Skeletal muscle satellite cell (primary cell): ENCODE results near the gene TXLNA.

DNA sequence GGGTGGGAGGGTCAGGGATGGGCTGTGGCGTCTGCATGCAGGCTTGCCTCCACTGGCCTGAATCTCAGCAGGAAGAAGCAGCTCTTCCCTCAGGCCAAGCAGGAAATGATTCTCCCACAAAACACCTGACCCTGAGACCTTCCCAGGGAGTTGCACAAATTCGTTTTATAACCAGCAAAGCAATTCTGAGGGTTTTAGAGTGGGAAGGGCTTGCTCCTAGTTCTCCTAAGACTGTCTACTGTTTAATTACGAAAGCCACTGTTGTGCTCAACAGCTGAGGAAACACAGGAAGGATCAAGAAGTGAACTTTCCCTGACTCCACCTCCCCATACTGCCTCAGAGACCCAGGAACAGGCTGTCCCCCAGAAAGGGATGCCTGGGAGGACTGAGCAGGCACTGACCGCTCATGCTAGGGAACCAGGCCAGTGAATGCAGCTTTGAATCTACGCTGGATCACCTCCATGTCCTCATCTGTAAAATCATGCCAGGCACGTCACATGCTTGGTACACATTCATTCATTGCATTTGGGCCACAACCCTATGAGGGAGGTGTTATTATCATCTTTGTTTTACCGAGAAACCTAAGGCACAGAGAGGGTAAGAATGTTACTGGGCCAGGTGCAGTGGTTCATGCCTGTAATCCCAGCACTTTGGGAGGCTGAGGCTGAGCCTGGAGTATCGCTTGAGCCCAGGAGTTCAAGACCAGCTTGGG, 37.1 kb upstream of the PUM1 start:
- CAGE, long polyA plus RNA, result no peak

DNA sequence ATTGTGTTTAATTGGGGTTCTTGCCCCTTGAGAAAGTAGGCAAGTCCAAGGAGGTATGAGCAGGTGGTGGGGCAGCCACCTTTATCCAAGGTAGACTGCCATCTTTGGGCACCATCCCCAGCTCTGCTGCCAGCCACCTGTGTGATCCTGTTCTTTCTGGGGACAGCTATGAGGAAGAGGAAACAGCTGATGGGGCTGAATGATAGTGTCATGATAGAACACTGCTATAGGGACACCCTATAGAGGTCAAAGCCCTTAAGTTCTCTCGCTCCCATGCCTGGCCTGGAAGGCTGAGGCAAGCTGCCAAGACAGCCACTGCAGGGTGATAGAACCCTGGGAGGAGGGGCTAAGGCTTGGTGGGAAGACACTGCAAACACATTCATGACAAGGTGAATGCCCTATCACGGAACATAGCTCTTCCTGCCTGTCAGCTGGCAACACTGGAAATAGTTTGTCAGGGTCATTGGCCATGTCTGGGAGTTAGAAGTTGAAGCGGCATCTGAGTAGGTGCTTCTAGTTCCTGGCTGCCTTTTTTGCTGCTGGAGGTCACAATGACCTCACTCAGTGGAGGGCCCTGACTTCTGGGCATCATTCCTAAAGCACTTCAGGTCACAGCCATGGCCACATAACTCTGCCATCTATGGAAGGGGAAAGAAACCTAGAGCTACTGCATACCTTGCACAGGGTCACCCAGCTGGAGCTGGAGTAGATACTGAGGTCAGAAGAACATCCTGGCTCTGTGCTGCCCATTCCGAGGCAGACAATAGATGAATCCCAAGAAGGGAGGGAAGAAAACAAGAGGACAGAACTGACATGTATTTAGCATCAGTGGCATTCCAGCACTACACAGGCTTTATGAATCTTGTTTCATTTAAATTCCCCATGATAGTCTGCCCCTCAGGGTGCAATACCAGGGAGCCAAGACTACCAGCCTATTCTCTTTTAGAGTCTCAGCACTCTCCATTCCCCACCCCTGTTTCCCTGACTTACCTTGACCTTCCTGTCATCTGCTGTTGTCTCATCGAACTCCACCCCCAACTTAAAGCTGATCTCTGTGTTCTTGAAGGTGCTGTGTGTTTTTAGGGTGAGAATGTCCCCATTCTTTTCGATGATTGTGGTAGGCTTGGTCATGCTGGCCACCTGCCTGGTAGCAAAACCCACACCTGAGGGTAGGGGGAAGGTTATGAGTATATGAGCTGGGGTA, 4.1 kb downstream of the FABP3 start:
- CAGE, long polyA plus RNA, result no peak

GRCh38 chr1:31370871-31371431, 1.9 kb downstream of the FABP3 start:
- CAGE, long polyA plus RNA, result no peak

- CAGE, long polyA plus RNA, result no peak
These were observed 2.0 kb upstream of the FABP3 start for GRCh38 chr1:31374726-31375389.

DNA sequence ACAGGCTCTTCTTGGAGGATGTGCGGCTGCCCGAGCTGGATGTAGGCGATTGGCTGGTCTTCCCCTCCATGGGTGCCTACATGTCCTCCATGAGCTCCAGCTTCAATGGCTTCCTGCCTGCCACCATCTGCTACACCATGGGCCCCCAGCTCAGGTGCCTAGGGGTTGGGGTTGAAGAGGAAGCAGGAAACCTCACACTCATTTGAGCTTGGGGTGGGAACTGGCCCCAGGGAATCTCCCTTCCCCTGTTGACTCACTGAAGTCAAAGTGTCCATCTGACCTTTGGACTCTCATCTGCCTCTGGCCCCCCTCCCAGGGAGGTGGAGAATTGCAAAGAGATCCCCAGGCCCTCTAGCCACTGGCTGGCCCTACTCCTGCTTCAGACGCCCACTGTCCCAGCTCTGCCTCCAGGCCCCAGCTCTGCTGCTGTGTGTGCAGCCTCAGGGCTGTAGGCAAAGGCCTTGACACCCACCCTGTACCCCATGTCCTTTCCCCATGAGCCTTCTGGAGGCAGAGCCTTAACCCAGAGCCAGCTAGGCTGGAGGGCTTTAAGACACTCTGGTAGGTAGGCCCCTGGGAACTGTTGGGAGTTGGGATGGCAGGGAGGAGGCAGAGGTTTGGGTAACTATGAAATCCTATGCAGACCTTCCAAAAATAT, 67.1 kb upstream of the TINAGL1 start:
- CAGE, long polyA plus RNA, result no peak

GRCh38 chr1:31580209-31581442, 4.3 kb downstream of the TINAGL1 start:
- CAGE, long polyA plus RNA, result no peak

GRCh38 chr1:31642214-31642843, 2.3 kb downstream of the PEF1 start:
- CAGE, long polyA plus RNA, result no peak

DNA sequence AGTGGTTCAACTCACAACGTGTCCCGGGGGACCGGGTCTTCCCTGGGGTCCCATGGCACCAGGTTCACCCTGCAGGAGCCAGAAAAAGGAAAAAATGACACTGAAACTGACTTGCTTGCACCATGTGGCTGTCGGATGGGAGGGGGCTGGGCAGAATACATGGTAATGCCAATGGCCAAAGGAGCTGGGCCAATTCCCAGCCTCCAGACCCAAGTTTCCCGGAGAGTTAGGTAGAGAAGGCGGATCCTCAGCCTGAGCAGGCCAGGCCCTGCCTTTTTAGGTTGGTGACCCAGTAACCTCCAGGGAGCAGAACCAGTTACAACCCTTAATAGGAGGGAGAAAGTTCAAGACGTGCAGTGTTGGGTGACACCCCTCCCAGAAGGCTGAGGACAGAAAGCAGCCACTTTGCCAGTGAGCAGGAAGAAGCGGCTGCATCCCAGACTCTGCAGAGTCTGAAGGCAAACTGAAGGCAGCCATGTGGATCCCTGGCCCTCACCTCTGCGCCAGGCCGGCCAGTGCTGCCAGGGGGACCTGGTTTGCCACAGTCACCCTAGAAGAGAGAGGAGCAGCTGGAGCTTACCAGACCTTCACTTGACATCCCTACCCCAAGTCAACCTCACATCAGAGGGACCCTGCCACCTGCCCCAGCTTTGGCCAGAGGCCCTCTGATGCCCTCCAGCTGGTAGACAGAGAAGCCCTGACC, 16.0 kb upstream of the PEF1 start:
- CAGE, long polyA plus RNA, result no peak

DNA sequence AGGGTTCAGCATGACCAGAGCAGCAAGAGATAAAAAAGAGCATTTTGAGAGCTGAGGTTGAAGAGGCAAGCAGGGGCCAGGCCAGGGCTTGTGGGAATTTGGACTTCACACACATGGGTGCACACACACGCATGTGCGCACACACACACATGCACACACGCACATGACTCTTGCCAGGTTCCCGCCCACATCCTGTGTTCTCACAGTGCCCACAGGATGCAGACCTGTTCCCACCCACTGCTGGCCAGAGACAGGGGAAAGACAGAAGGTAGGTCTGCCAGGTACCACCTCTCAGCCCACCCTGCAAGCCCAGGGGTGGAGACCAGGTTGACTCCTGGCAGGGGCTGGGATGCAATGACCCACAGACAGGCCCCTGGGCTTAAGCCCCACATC, 4.5 kb downstream of the COL16A1 start:
- CAGE, long polyA plus RNA, result no peak

- CAGE, long polyA plus RNA, result no peak
These were observed 3.4 kb downstream of the ADGRB2 start for GRCh38 chr1:31760319-31761607.

GRCh38 chr1:31811522-31811886, 4.3 kb downstream of the SPOCD1 start:
- CAGE, long polyA plus RNA, result no peak

DNA sequence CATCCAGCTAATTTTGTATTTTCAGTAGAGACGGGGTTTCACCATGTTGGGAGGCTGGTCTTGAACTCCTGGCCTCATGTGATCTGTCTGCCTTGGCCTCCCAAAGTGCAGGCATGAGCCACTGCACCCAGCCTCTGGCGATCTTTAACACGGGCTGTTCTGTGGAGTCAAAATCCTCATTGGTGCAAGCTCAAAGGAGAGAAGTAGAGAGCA, 34.5 kb downstream of the PTP4A2 start:
- CAGE, long polyA plus RNA, result no peak

DNA sequence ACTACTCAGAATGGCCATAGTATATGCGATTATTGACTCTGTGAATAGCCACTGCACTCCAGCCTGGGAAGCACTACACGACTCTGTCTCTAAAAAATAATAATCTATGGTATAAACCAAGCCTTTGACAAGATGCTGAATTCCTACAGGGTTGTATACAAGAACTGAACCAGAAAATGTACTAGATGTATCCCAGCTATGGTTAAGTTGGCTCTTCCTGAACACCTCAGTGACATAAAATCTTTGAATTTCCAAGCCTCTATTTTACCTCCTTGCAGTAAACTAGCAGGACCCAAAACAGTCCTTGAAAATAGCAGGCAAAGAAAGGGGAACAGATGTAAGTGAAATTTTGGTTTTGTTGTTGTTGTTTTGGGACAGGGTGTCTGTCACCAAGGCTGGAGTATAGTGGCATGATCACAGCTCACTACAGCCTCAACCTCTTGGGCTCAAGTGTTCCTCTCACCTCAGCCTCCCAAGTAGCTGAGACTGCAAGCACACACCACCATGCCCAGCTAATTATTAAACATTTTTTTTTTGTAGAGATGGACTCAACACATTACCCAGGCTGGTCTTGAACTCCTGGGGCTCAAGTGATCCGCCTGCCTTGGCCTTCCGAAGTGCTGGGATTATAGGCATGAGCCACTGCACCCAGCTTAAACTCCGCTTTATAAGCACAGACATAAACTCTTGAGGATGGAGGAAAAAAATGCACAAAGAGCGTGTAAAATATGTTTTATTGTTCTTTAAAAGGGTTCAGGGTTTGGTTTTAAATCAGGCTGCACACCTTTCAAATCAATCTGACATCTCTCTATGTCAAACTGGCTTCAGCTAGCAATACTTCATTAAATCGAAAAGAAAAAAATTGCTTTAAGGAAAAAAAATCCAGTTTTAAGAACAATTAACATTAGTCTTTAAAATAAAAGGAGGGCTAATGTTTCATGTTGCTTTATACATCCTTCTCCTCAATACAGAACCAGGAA, 32.2 kb downstream of the PTP4A2 start:
- CAGE, long polyA plus RNA, result no peak

DNA sequence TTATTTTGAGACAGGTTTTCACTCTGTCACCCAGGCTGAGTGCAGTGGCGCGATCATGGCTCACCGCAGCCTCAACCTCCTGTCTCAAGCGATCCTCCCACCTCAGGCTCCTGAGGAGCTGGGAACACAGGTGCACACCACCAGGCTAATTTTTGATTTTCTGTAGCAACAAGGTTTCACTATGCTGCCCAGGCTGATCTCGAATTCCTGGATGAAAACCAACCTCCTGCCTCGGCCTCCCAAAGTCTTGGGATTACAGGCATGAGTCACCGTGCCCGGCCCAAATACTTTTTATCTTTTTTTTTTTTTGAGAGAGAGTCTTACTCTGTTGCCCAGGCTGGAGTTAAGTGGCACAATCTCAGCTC, 15.5 kb downstream of the PTP4A2 start:
- CAGE, long polyA plus RNA, result no peak

- CAGE, long polyA plus RNA, result no peak
These were observed 1.6 kb downstream of the PTP4A2 start for GRCh38 chr1:31936506-31937122.

DNA sequence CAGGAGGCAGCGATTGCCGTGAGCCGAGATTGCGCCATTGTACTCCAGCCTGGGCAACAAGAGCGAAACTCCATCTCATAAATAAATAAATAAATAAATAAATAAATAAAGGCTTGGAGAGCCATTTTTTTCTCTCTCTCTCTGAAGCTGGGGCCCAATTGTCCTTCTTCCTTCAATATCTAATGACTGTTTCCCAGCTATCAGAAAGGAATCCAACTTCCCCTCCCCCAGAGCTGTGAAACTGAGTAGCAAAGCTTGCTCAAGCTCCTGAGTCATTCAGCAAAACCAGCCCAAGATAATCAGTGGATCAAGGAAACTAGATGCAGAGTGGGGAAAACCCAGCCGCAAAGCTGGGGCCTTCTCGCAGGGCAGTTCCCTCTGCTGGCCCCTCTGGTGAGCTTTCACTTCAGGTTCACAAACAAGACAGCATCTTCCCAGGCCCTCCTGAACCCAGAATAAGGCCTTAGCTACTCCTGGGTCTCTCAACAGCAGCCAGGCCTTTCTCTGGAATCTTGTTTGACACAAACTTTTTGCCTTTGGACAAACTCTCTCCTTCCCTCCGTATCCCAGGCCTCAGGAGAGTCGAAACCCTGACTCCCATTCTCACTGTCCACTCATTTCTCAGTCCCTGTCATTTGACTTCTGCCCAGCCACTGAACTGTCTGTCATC, 17.8 kb upstream of the PTP4A2 start:
- CAGE, long polyA plus RNA, result no peak

DNA sequence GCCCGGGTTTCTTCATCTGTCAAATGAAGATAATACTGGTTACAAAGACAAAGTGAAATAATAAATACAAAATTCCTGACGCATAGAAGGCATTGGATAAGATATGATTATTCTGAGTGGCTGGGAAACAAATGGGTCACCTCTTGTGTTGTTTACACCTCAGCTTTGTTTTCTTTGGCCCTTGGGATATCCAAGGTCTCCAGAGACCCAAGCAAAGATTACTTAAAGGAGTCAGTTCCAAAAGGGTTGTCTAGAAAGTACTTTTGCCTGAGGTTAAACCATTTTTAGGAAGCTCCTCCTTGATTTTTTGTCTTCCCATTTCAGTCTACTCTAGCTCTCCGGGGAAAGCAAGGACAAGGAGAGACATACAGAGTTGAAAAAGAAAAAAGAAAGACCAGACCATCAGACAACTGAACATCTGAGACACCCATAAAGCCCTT, 9.7 kb downstream of the KHDRBS1 start:
- CAGE, long polyA plus RNA, result no peak

- CAGE, long polyA plus RNA, result no peak
These were observed 9.5 kb upstream of the TMEM39B start for GRCh38 chr1:32062945-32063967.

DNA sequence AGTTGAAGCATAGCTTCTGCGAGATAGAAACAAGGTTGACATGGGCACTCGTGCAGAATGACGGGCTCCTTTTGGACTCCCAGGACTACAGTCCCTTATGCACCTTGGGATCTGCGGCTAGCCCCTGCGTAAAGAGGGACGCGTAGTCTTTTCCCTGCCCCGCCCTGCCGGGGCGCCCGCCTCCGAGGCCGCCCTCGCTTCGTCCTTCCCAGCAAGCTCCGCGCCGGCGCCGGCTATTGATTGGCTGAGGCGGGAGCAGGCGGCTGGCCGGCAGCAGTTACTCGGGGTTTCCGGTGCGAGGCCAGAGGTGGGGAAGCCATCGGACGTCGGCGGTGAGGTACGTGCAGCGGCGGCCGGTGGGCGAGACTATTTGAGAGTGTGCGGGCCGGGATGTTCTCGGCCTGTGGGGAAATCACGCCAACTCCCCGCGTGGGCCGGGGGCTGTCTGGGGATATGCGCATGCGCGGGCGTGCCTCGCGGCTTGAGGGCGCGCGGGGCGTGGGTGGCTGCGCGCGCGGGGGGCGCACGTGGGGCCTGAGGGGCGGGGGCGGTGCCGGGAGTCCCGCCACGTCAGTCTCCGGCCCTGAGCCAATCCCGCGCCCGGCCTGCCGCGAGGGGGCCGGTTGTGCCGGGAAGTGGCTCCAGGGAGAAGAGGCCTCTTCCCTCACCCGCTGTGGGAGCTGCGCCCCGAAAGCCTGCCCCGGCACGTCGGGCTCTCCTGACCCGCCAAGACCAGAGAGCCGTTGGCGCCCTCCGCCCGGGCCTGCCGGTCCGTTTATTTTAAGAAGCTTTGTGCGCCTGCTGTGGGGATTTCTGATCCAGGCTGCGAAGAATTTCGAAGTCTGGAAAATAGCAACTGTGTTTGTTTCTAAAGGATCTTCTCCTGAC, at the start of gene TXLNA:
TSS of gene TXLNA (plus strand) at position 236 of the 888 bp plus-strand sequence.
- CAGE, long polyA plus RNA, result start-site peak on the plus strand centred at position 283 of the sequence, 56 bp wide, 390 and 358 reads in 2 replicates; start-site peak on the plus strand centred at position 651 of the sequence, 60 bp wide, 257 and 274 reads in 2 replicates

- CAGE, long polyA plus RNA, result no peak
These were observed 1.4 kb upstream of the CCDC28B start for GRCh38 chr1:32198925-32199539.